Measurements from ENCODE around the genes KIF11, FFAR4, HELLS and ACSM6.

- RRBS: 2% methylated on average over 27 of the region's 62 CpGs
These were observed at the start of gene KIF11 for GRCh38 chr10:92592850-92593890. Gene KIF11, plus strand, starts transcription at chr10:92593130.

DNA sequence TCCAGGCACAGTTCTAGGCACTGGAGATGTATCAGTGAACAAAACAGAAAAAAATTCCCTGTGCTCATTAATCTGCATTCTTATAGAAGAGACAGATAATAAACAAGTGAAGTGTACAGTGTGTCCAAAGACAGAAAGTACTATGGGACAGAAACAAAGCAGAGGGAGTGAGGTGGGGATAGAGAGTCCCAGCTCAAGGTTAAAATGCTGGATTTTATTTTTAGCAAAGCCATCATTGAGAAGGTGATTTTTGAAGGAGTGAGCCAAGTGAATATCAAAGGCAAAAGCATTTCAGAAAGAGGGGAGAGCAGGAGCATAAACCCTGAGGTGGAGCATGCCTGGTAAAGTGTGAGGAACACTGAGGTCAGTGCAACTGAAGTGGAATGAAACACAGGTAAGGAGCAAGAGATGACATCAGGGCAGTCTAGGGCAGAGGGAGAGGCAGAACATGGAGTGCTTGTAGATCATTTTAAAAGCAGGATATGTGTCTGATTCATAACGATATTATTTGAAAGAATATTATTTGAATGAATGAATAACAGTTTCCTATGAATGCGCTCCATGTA, 21.7 kb upstream of the EXOC6 start:
- RRBS: no CpG with 5 or more reads among the region's 2 CpGs

GRCh38 chr10:92833179-92833804, 15.0 kb upstream of the EXOC6 start:
- RRBS: no CpG with 5 or more reads among the region's 3 CpGs

GRCh38 chr10:93032214-93032700, 28.3 kb upstream of the CYP26C1 start:
- RRBS: no CpG with 5 or more reads among the region's 5 CpGs

GRCh38 chr10:93334879-93335570, 147.1 kb downstream of the MYOF start:
- RRBS: no CpG with 5 or more reads among the region's 12 CpGs

GRCh38 chr10:93383654-93384067, 98.5 kb downstream of the MYOF start:
- RRBS: no CpG with 5 or more reads among the region's 5 CpGs

- RRBS: no CpG with 5 or more reads among the region's 9 CpGs
These were observed 43.3 kb downstream of the MYOF start for GRCh38 chr10:93438873-93439281.

- RRBS: no CpG with 5 or more reads among the region's 7 CpGs
These were observed 8.0 kb downstream of the MYOF start for GRCh38 chr10:93473920-93474773.

DNA sequence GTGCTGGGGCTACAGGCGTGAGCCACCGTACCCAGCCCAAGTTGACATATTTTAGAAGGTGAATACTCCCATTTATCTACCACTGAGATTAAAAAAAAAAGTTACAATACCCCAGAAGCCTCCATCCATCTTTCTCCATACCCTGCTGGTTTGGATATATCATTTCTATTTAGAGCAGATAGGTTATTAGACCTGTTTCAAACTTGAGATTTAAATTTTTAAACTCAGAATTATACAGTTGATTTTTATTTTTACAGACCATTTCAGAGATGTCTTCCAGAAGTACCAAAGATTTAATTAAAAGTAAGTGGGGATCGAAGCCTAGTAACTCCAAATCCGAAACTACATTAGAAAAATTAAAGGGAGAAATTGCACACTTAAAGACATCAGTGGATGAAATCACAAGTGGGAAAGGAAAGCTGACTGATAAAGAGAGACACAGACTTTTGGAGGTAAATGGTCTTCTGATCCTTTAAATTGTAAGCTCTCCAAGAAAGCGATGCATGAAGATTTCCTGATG, 3.4 kb downstream of the CEP55 start:
- RRBS: no CpG with 5 or more reads among the region's 5 CpGs

- RRBS: 2% methylated on average over 1 of the region's 86 CpGs
These were observed at the start of gene FFAR4 for GRCh38 chr10:93566440-93567280. Gene FFAR4, plus strand, starts transcription at chr10:93566665.

DNA sequence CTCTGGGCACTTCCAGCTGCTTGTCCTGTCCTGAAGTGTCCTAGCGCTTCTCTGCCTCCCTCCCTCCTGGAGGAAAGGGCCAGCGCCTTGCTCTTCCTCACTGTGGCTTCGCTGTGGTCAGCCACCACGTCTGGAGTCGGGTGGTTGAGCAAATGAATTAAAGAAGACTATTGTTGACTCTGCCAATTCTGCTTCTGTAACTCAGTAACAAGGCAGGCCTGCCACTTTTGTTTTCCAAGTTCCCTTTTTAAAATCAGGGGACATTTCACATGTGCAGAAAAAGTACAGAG, 6.6 kb downstream of the FFAR4 start:
- RRBS: no CpG with 5 or more reads among the region's 5 CpGs

- RRBS: no CpG with 5 or more reads among the region's 13 CpGs
These were observed 11.0 kb downstream of the RBP4 start for GRCh38 chr10:93589994-93590542.

GRCh38 chr10:93701825-93702000, 679 bp downstream of the FRA10AC1 start:
- RRBS: no CpG with 5 or more reads among the region's 2 CpGs

DNA sequence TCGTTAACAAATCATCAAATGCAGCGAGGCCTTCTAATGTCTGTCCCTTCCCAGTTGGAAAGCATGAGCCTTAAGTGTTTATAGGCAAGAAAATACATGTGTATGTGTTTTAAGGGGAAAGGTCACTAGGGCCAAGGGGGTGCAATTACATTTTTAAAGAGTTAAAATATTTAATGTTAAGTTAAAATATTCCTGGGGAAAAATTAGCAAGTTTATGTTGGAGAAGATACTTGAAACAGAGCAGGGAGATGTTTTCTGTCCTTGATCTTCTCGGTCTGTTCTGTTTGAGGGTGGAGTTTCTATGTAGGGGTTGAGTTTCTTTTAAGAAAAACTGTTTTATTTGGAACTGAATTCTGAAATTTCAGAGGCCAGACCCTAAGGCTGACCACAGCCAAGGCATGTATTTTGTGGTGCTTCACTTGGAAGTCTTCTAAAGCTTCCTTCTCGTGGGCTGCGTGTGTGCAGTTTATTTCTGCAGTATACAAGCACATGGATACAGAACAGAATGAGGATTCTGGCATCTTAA, 2.9 kb downstream of the SLC35G1 start:
- RRBS: no CpG with 5 or more reads among the region's 5 CpGs

- RRBS: no CpG with 5 or more reads among the region's 4 CpGs
These were observed 6.8 kb downstream of the PLCE1 start for GRCh38 chr10:94000501-94000969.

DNA sequence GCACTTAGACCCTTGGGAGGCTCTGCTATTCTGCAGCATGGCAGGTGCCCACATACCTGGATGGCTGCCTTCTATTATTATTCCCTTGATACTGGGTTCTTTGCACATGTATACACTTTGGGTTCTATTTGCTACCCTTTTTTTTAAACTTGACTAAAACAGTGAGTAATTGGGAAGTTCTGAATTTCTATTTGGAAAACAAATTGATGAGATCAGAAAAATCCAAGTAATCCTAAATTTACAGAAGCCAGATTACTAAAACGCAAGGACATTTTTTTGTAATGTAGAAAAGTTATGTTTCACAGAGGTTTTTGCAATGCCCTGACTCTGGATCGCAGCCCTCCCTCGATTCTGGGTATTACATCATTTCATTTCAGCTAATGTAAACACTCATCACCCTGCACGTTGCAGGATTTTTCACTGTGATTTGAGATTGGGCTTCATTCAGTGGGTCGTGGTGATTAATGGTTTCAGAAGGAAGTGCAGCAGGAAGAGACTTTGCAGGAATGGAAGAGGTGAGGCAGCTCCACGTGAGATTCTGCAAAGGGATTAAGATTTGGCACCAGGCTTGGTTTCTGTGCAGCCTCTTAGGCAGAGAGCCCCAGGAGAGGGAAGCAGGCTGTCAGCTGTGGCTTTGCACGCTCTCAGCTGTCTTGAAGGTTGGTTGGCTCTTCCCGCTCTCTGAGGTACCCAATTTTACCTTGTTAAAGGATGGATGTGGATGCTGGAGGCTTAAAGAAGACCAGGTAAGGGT, 95.1 kb downstream of the PLCE1 start:
- RRBS: no CpG with 5 or more reads among the region's 8 CpGs

GRCh38 chr10:94475662-94476096, 69.9 kb upstream of the HELLS start:
- RRBS: no CpG with 5 or more reads among the region's 4 CpGs

GRCh38 chr10:94544824-94545925, at the start of gene HELLS:
Gene HELLS, plus strand, starts transcription at chr10:94545788.
- RRBS: 5% methylated on average over 5 of the region's 52 CpGs

GRCh38 chr10:94936687-94936871, 1.9 kb upstream of the CYP2C9 start:
- RRBS: no CpG with 5 or more reads among the region's 1 CpG

DNA sequence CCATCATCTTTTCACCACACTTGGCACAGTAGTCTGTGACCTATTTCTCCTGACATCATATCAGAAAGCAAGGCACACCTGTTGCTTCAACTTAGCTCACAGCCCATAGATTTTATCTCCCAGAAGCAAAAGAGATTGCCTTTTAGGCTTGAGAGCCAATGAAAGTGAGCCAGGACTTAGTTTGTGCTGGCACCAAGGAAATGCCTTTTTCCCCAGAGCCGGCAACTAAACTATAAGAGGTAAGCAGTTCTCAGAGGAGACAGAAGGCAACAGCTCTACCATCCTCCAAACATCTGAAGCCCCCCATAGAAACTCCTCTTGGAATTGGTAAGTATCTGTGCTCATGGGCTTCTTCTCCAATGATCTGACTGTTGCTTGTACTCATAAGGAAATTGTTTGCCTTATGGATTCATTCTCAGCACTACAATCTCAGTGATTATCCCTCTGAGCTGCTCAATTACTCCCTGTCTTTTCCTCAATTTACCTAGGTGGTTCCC, at the start of gene ACSM6:
ACSM6 (plus strand) TSS at position 262 of the 497 bp plus-strand sequence.
- RRBS: no CpG with 5 or more reads among the region's 1 CpG